ENCODE results near the gene KIAA0930.

GRCh38 chr22:43399247-43399739, 12.5 kb upstream of the MPPED1 start:
- PRO-cap = no peak
- RAMPAGE, long total RNA, 2 experiments = no peak in any of the 2 experiments

DNA sequence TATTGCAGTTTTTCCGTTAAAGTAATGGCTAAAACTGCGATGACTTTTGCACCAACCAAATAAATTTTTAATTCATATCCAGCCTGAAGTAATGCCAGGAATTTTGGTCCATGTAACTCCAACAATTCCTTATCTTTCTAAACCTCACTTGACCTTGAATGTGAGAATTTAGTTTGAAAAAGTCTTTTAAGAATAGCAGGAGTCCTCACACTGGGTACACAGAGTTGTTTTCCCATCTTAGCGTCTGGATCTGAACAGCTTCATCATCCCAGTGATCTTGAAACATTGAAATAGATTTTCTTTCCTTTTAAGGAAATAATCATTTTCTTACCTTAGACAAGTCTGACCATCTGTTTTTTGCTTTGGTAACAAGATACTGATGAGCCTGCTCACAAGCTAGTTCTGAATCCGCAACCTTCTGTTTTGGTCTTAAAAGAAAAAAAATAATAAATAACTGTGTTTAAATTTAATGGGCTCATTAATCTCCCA, 196.6 kb downstream of the EFCAB6 start:
- PRO-cap = no peak
- RAMPAGE, long total RNA, 2 experiments = no peak in any of the 2 experiments

GRCh38 chr22:43968967-43969415, 13.7 kb downstream of the SAMM50 start:
- PRO-cap = no peak
- RAMPAGE, long total RNA, 2 experiments = no peak in any of the 2 experiments

- PRO-cap = no peak
- RAMPAGE, long total RNA, 2 experiments = no peak in any of the 2 experiments
These were observed 12.0 kb upstream of the PARVG start for GRCh38 chr22:44168667-44169113.

- PRO-cap = no peak
- RAMPAGE, long total RNA, 2 experiments = no peak in any of the 2 experiments
These were observed 48.8 kb downstream of the RTL6 start for GRCh38 chr22:44449285-44449663.

- PRO-cap = no peak
- RAMPAGE, long total RNA, 2 experiments = no peak in any of the 2 experiments
These were observed 4.2 kb downstream of the RTL6 start for GRCh38 chr22:44493743-44494381.

DNA sequence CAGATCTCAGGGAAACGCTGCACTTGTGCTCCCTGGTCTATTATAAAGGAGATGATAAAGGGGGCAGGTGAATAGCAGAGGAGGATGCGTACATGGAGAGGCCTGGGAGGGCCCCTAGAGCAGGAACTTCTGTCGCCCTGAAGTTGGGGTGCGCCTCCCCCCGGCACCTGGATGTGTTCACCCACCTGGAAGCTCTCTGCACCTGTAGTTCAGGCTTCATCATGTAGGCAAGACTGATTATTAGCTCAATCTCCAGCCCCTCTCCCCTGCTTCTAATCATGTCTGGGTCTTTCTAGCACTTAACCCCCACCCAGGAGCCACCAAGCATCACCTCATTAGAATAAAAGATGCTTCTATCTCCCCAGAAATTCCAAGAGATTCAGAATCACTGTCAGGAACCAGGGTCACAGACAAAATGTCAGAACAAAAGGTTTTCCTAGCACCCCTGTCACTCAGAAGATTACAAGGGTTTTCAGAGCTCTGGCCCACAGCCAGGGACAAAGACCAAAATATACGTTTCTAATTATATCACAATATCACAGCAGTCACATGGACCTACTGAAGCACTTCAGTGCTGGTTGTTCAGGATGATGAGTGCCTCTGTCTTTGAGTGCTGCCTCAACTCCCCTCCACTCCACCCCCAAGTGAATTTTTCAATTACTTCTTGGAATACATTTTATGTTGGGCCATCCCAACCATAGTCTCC, 21.7 kb upstream of the RTL6 start:
- PRO-cap = no peak
- RAMPAGE, long total RNA, 2 experiments = no peak in any of the 2 experiments

DNA sequence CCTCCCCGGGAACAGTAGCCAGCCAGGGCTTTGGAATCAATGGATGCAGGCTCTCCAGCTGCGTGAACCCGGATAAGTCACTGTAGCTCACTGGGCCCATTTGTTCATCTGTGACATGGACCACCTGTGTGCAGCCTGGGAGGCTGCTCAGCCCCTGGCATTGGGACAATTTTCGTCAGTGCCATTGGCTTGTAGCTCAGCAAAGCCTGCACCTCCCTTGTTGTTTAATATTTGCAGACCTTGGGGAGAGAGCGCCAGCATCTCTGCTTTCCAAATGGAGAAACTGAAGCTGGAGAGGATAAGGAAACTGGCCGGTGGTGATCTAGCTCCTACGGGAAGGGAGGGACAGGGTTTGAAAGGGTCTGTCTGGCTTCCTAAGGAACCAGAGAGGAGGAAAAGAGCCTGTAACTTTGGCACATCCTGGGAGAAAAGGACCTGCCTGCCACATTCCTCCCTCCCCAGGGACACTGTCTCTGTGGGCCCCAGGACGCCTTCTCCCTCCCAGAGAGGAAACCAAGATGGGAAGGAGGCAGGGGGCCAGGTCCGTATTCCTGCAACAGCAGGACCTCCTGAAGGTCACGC, 86.4 kb downstream of the ARHGAP8 start:
- PRO-cap = no peak
- RAMPAGE, long total RNA, 2 experiments = no peak in any of the 2 experiments

GRCh38 chr22:45164480-45165166, 898 bp downstream of the NUP50 start:
- PRO-cap = no peak
- RAMPAGE, long total RNA, 2 experiments = no peak in any of the 2 experiments

- PRO-cap = no peak
- RAMPAGE, long total RNA, 2 experiments = no peak in any of the 2 experiments
These were observed 31.3 kb downstream of the KIAA0930 start for GRCh38 chr22:45209310-45209967.

GRCh38 chr22:45240446-45241415, at the start of gene KIAA0930:
Gene KIAA0930 (minus strand): TSS chr22:45240894.
- PRO-cap = bidirectional peak, plus-strand start at chr22:45241090, minus-strand start at chr22:45240924
- RAMPAGE, long total RNA, 2 experiments = no peak in any of the 2 experiments

- PRO-cap = no peak
- RAMPAGE, long total RNA, 2 experiments = no peak in any of the 2 experiments
These were observed 6.0 kb downstream of the UPK3A start for GRCh38 chr22:45290627-45291194.

DNA sequence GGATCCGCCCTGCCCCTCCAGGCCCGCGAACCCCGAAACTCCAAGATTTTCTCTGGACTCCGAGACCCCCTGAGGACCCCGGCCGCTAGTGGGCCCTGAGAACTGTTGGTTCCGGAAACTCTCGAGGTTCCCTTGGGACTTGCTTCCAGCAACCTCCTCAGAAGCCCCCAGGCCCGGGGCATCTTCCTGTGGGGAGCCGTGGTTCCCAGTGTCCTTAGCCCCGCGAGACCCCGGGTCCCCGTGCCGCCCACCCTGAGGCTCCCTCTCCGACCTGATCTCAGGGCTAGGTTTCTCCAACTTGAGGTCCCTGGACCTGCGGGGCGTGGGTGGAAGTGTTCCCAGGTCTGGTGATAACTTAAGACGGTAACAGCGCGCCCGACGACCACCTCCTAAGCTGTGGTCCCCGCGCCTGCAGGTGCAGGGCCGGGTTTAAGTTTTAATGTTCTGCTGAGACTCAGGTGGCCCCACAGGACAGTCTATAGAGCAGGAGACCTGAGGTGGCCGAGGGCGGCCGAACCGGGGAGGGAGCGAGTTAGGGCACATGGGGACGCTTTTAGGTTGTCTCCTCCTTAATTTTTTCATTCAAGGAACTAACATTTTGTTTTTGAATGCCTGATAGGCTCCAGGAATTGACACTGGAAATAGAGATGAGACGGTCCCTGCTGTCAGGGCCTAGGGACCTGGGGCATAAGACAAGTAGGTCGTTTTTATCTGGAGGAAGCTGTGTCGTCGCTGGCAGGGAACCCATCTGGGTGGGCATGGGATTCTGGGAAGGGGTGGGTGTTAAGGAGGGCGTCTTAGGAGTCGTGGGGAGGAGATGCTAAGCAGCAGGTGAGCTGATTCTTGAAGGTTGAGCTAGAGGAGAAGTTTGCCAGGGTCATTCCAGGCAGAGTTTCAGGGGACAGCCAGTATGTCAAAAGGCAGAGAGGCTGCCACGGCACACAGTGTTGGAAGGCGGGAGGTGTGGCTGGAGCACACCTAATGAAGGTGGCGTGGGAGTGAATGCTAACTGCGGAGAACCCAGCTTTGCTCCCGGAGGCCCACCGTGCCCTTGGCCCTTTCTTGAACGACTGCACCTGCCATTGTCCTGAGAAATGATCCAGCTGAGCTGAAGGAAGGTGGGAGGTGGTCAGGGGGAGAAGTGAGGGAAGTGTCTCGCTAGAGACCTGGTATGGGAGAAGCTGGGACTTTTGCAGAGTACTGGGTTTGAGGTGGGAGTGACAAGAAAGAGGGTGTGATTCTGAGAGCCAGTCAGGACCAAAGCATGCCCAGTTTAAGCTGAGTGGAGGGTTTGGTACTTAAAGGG, 1.0 kb downstream of the FAM118A start:
- PRO-cap = no peak
- RAMPAGE, long total RNA, 2 experiments = no peak in any of the 2 experiments

- PRO-cap = no peak
- RAMPAGE, long total RNA, 2 experiments = no peak in any of the 2 experiments
These were observed 19.9 kb downstream of the FAM118A start for GRCh38 chr22:45329485-45330093.

DNA sequence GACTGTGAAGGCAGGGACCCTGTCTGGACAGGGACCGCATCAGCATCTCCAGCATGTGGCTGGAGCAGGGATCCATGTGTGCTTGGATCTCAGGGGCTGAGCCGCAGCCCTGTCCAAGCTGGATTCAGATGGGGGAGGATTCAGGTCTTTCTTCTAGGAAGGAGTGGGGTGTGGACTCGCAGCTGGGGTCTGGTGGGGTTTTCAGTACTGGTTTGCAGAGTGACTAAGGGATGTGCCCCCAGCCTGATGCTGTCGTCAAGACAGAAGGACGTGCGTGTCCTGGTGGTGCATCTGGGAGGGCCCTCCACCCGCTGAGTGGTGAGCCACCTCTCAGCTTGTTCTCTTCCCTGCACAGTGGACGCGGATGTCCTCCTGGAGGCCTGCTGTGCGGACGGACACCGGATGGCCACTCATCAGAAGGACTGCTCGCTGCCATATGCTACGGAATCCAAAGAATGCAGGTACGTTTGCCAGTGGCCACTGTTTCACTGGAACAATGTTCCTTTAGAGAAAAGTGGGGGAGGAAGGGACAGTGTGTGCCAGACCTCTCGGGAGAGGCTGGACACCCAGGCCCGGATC, 15.7 kb downstream of the FBLN1 start:
- PRO-cap = no peak
- RAMPAGE, long total RNA, 2 experiments = start-site peak on the plus strand in 2 of 2 experiments, centred at positions 401 to 442 of the sequence, 18 to 81 reads per replicate

DNA sequence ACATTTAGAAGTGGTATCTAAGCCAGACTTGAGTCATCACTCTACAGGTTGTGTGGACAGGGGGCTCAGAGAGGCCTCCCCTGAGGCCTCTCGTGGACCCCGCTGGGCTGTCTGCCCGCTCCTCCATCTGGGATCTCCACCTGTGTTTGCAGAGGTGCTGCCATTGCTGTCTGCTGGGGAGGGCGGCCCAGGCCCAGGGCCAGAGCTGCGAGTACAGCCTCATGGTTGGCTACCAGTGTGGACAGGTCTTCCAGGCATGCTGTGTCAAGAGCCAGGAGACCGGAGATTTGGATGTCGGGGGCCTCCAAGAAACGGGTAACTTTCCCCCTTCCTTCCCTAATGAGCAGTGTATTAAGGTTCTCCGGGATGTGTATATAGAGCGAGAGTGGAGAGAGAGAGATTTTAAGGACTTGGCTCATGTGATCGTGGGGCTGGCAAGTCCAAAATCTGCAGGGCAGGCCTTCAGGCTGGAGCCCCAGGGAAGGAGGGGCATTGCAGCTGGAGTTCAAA, 25.1 kb downstream of the FBLN1 start:
- PRO-cap = no peak
- RAMPAGE, long total RNA, 2 experiments = no peak in any of the 2 experiments

DNA sequence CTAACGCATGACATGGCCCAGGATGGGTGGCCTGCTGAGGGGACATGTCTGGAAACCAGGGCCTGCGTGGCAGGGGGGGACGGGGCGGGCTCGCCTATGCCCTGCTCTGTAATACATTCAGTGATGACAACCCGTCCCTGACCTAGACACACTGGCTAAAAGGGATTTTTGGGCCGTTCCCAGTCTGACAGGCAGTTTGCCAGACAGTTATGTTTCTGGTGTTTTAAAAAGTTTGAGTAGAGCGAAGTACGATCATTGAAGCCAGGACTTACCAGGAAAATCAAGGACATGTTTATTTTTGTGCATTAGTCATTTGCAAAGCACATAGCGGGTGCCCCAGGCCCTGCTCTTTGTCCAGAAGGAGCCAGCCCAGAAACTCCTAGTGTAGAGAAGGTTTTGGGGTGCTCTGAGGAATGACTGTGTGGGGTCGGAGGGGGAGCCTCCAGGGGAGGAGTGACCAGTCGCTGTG, 50.7 kb downstream of the FBLN1 start:
- PRO-cap = no peak
- RAMPAGE, long total RNA, 2 experiments = no peak in any of the 2 experiments

DNA sequence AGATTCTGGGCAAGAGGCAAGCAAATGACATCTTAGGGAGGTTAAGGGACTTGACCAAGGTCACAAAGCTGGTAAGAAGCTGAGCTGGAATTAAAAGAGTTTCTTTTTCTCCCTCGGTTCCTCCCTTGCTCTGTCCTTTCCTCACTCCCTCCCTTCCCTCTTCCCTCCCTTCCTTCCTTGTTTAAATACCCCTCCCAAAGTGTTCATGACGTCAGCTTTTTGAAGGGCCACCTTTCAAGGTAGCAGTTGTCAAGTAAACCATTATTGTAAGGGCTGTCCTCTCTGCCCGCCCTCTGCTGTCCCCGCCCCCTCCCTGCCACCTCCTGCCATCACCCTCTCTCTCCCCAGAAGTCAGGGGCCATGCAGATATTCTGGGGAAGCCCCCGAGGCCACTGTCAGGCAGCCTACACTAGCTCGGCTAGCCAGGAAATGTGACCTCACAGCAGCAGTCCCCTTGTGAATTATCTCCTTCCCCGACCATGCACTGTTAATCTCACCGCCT, 42.3 kb upstream of the ATXN10 start:
- PRO-cap = no peak
- RAMPAGE, long total RNA, 2 experiments = no peak in any of the 2 experiments

GRCh38 chr22:45906015-45906411, 70.9 kb downstream of the WNT7B start:
- PRO-cap = no peak
- RAMPAGE, long total RNA, 2 experiments = no peak in any of the 2 experiments

GRCh38 chr22:45975565-45976271, 1.2 kb downstream of the WNT7B start:
- PRO-cap = no peak
- RAMPAGE, long total RNA, 2 experiments = no peak in any of the 2 experiments

All from breast epithelium (tissue), 2 donors.